ENCODE measurements around a stretch of chr12.

- RRBS: no CpG with 5 or more reads among the region's 22 CpGs
These were observed 47.4 kb downstream of the TPCN1 start for GRCh38 chr12:113268579-113269068.

DNA sequence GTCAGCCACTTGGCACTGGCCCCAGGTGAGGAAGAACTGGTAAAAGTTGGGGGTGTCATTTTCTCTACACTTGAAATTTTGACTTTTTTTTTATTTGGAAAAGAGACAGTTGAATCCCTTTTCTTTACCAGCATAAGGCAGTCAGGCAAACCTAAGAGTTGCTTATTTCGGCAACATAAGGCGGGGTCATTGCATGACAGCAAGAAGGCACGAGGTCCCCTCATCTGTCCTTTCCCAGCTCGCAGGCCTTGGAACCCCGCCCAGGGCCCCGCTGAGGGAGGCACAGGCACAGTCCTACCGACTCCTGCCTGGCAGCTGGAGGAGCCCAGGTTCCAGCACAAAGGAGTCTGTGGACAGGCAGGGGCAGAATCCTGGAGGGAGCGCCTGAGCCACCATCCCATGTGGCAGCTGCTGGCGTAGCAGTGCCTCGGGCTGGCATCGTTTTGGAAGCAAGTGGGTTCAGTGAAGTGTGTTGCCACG, 36.2 kb downstream of the SLC8B1 start:
- RRBS: no CpG with 5 or more reads among the region's 12 CpGs

DNA sequence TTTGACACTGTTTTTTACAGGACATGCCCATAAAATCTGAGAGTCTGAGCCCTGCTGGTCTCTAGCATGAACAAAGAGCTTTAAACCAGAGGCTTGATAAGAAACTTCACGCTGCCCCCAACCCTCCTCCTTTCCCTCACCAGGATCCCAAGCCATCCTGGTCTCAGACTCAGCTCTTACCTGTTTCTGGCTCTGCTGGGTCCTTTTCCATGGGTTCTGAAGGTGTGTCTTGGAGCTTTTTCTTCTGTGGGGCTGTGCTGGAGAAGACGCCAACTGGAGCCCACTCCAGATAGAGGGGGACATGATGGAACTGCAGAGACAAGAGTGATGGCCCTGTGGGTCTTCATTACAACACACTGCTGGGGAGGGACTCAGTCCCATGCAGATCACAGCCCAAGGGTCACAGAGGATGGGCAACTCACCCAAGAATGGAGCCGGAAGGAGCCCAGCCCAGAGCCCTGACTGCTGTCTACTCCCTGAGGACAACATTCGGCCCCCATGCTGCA, 29.2 kb downstream of the RBM19 start:
- RRBS: no CpG with 5 or more reads among the region's 4 CpGs

DNA sequence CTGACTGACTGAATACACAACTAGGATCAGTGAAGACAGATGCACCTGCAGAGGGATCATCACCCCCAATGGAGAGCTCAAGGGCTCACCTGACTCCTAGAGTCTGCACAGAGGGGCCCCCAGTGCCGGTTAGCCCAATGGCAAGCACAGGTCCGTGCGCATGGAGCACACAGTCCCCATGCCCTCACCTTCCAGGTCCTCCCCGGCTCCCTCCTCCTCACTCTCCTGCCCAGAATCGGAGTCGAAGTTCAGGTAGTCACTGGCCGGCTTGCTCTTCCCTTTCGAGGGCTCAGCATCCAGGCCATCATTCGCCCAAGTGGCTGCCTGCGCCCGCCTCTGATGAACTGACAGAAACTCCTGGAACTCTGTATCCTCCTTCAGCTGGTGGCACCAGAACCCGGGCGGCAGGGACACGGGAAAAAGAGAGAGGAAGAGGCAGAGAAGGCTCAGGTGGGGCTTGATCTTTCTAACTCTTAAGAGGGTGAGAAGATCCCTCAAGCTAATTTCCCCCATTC, 7.0 kb downstream of the RBM19 start:
- RRBS: 95% methylated on average over 7 of the region's 14 CpGs

- RRBS: 79% methylated on average over 5 of the region's 41 CpGs
These were observed 2.9 kb downstream of the TBX5 start for GRCh38 chr12:114402897-114403581.

- RRBS: 3% methylated on average over 20 of the region's 39 CpGs
These were observed 880 bp downstream of the TBX5 start for GRCh38 chr12:114404967-114405561.

- RRBS: no CpG with 5 or more reads among the region's 18 CpGs
These were observed 74.3 kb upstream of the TBX5 start for GRCh38 chr12:114480254-114480713.

DNA sequence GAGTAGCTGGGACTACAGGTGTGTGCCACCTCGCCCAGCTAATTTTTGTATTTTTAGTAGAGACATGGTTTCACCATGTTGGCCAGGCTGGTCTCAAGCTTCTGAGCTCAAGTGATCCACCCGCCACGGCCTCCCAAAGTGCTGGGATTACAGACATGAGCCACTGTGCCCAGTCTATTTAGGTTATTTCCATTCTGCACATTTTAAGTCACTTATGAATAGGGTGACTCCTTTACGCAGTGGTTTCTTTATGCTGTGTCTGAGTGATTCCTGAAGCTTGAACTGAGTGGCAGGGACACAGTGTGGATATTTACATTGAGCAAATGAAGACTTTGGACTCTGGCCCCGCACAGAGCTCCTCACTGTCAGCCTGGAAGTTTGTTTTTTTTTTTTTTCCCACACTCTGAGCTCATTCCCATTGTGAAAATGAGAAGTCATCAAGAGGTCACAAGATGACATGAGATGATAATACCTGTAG, 72.6 kb downstream of the TBX3 start:
- RRBS: no CpG with 5 or more reads among the region's 5 CpGs

DNA sequence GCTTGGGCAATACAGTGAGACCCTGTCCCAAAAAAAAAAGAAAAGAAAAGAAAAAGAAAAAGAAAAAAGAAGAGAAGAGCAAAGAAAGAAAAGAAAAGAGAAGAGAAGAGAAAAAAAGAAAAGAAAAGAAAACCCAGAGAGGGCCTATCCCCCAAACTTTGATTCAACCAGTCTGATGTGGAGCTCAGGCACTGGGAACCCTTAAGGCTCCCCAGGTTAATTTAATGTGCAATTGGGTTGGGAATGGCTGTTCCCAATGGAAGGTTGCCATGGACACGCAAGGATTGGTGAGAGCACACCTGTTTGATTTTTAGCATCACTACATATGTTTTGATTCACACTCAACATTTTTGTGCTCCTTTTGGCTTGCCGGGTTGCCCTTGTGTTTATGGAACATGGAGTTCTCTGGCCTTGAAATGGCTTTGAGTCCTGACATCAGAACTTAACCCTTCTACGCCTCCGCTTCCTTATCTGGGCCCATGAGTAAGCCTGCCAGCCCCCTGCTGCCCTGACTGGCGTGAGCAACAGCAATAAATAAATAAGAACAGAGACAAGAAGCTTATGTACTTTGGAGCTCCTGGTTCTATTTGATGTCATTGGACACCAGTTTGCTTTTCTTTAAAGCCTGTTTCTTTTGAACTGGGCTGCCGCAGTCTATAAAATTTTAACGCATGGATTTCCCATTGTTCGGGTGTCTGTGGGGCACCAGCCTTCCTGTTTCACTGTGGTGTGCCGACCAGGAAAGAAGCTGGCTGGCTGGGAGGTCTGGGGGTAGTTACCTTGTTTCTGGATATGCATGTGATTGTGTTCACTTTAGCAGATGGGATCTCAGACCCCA, 28.0 kb downstream of the TBX3 start:
- RRBS: no CpG with 5 or more reads among the region's 9 CpGs

DNA sequence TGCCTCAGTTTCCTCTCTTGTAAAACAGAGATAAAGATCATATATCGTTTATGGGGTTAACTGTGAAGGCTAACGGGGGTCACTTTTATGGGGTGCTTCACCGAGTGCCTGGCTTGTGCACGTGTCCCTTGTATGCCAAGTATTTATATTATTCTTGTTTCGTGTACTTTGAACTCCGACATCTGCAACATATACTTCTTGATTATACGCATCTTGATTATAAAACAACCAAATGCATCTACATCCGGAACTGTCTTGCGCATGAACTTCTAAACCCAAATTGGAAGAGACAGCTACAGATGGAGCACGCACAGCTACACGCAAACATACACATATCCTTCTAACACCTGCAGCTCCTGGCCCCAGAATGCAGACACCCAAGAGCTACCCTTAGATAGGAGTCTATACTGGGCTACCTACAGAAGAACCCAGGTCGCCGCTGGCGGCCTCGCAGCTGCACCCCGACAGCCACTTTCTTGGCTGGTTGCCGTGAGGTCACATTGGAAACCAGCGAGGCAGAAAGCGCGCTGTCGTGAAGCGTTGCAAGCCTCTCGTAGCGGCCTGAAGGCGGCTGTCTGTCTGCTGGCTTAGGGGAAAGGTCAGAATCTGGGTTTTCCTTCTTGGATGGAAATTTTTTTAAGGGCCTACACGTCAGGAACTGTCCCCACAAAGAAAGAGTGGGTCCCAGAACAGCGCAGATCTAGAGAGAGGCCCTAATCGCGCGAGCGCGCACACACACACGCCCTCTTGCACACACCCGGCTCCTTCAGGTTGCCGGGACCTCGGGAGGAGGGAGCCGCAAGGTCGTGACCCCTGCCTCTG, 17.2 kb downstream of the TBX3 start:
- RRBS: 72% methylated on average over 4 of the region's 38 CpGs

DNA sequence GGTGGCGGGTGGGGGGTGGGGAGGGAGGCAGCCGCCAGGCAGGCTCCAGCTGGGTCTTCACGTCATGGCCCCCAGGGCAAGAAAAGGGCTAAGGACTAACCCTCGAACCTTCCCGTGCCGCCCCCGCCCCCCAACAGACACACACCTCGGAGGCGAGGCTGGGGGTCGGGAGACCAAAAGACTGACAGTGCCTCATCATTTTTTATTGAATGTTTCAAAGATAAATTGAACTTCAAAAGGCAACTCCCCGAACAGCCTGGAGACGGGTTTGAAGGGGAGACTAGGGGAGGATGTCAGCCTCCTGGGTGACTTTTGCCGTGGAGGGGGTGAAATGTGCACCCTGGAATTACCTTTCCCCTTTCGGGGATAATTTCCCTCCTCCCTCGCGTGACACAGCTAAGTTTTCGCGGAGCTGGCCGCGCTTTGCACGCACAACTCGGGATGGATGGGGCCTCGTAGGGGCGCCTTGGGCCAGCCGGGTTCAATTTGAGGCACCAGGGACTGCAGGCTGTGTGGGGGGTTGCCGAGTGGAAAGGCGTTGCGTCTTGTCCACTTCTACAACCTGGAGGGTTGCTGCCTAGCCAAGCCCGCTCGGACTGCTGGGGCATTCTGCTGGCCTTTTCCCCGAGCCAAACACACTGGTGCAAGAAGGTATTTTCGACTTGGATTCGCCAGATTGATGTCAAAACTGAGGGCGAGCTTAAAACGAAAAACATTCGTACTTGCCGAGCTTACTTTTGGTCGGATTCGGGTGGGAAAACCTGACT, 14.6 kb downstream of the TBX3 start:
- RRBS: no CpG with 5 or more reads among the region's 39 CpGs

- RRBS: no CpG with 5 or more reads among the region's 6 CpGs
These were observed 7.9 kb downstream of the TBX3 start for GRCh38 chr12:114676034-114676565.

- RRBS: no CpG with 5 or more reads among the region's 49 CpGs
These were observed 13.2 kb upstream of the TBX3 start for GRCh38 chr12:114696833-114697927.

DNA sequence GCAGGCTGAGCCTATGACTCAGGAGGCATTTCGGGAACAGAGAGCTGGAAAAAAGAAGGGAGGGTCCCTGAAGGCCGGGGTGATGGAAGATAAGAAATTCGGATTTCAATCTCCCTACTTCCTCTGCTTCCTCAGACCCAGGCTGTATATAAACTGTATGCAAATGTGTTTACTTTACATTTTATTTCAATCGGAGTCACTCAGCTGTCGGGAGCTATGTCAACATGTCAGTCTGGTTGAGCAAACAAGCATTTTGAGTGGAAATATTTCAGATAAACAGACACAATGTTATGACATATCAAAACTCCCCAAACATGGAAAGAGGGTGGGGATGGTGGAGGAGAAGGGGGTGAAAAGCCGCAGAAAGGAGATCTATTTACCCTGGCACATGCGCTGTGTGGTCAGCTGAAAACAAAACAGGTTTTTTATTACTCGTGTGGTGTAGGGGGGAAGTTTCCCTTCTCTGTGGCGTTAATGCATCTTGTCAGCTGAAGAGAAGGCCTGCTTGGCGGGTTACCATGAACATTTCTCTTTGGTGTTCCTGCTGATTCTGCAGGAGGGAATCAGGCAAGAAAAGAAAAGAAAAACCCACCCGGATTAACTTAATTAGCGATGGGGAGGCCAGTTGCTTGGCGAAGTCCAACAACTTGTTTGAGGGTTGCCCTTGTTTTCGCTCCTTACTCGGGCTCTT, 129.3 kb upstream of the TBX3 start:
- RRBS: no CpG with 5 or more reads among the region's 15 CpGs

DNA sequence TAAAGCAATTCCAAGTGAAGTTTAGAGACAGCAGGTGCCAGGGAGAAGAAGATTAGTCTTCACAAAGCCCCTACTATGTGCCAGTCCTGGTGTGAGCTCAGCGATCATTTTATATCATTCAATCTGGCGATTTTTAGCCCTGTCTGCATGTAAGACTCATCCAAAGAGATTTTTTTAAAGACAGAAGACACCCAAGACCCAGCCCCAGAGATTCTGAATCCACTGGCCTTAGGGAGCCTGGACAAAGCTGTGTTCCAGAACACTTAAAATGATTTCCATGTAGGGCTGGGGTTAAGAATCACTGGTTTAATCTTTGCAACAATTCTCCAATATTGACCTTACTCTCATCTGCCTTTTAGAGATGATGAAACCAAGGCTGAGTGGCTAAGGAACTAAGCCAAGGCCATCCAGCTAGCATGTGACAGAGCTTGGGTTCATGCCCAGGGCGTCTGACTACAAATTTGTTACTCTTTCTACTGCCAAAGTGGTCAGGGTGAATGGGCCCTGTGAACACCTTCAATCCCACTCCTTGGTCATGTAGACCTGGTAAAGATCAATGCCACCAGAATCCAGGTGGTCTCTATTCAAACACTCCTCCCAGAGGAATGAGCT, 404.6 kb upstream of the TBX3 start:
- RRBS: no CpG with 5 or more reads among the region's 3 CpGs

- RRBS: no CpG with 5 or more reads among the region's 11 CpGs
These were observed 769.5 kb downstream of the MED13L start for GRCh38 chr12:115507744-115508671.

GRCh38 chr12:115660412-115660985, 617.0 kb downstream of the MED13L start:
- RRBS: no CpG with 5 or more reads among the region's 10 CpGs

GRCh38 chr12:115996789-115997384, 280.6 kb downstream of the MED13L start:
- RRBS: no CpG with 5 or more reads among the region's 2 CpGs

DNA sequence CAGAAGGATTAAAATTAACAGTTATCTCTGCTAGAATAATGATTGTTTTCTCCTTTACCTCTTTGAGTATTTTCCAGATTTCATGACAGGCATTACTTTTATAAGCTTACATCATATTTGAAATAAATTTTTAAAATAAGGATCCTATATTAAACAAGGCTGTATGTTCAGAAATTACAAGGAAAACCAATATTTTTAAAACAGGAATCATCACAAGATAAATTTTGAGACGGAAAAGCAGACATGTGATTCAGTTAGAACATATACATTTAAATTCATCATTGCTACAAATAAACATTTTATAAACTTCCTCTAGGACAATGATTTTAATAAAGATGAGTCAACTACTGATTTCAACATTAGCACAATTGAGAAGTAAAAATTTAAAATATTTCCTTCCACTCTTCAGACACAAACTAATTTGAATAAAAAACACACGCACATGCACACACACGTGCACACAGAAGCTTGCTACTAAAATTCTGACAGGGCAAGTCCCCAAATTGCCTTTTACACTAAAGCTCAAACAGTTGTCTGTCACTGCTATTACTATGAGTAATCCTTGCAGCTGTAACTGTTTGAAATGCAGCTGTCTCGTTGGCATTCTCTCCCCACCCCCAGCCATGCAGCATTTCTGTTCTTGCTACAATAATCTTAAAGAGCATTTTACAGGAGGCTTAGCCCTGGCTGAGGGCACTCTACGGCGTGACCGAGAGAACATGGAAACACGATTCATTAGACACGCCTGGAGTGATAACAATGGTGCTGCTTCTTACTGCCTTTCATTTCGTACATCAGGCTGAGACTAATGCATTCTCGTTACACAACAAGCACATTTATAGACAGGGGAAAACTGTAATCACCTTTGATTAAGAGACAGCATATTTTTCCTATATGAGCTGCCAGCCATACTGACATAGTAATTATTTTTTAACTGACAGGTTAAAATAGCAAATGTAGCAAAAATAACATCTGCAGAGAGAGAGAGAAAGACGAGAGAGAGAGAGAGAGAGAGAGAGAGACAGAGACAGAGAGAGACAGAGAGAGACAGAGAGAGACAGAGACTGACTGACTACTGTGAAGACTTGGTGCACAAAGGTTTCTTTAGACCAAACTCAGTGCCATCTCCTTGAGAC, 154.0 kb downstream of the MED13L start:
- RRBS: no CpG with 5 or more reads among the region's 12 CpGs

GRCh38 chr12:116261627-116262218, 15.8 kb downstream of the MED13L start:
- RRBS: no CpG with 5 or more reads among the region's 3 CpGs

Measured in SK-N-MC (cell line).